K562 (cell line): ENCODE results near the genes KCNK15 and PLTP.

GRCh38 chr20:44706197-44707070, 8.7 kb upstream of the CCN5 start:
- RAMPAGE, long total RNA, result no peak
- RRBS, result no CpG with 5 or more reads among the region's 15 CpGs
PRO-cap:
- standard, result no peak
- CoPRO, capped RNA only, 2 experiments, result no peak in any of the 2 experiments
- CoPRO, capped and uncapped RNA, 2 experiments, result no peak in any of the 2 experiments
- CoPRO, uncapped RNA only, 2 experiments, result no peak in any of the 2 experiments
CAGE:
- cytosol, long polyA plus RNA, result no peak
- long polyA plus RNA, result no peak
- nucleolus, long total RNA, result no peak
- nucleus, long polyA plus RNA, result no peak

GRCh38 chr20:44736777-44737204, 8.9 kb upstream of the KCNK15 start:
- RAMPAGE, long total RNA, result no peak
- RRBS, result no CpG with 5 or more reads among the region's 3 CpGs
PRO-cap:
- standard, result no peak
- CoPRO, capped RNA only, 2 experiments, result no peak in any of the 2 experiments
- CoPRO, capped and uncapped RNA, 2 experiments, result no peak in any of the 2 experiments
- CoPRO, uncapped RNA only, 2 experiments, result no peak in any of the 2 experiments
CAGE:
- cytosol, long polyA plus RNA, result no peak
- long polyA plus RNA, result no peak
- nucleolus, long total RNA, result no peak
- nucleus, long polyA plus RNA, result no peak

DNA sequence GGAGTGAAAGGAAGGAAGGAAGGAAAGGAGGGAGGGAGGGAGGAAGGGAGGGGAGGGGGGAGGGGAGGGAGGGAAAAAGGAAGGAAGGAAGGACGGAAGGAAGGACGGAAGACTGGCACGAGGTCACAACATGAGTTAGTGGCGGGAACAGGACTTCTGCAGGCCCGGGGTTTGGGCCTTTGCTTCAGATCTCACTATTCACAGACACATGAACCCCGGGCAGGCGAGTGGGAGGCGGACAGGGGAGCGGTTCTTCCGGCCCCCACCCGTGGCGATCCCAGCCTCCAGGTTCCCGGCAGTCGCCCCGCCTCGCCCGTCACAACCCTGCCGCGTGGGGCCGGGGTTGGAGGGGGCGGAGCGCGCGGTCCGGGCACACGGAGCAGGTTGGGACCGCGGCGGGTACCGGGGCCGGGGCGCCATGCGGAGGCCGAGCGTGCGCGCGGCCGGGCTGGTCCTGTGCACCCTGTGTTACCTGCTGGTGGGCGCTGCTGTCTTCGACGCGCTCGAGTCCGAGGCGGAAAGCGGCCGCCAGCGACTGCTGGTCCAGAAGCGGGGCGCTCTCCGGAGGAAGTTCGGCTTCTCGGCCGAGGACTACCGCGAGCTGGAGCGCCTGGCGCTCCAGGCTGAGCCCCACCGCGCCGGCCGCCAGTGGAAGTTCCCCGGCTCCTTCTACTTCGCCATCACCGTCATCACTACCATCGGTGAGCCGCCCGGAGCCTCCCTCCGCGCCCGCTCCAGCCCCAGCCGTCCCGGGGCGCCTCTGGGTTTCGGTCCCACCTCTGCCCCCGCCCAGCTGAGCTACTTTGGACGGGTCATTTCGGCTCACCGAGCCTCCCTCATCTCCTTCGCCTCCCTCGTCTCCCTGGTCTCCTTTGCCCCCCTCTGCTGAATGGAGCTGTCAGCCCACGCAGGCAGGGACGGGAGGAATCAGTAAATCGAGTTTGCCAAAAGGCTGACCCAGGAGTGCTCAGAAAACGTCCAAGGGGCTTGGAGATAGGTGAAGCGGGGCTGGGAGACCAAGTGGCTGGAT, at the start of gene KCNK15:
KCNK15 (plus strand) TSS at position 373 of the 1,030 bp plus-strand sequence.
- RAMPAGE, long total RNA, result no peak
- RRBS, result 8% methylated on average over 38 of the region's 87 CpGs
PRO-cap:
- standard, result bidirectional peak, plus-strand start at position 373 of the sequence, minus-strand start at position 291 of the sequence
- CoPRO, capped RNA only, 2 experiments, result no peak in any of the 2 experiments
- CoPRO, capped and uncapped RNA, 2 experiments, result no peak in any of the 2 experiments
- CoPRO, uncapped RNA only, 2 experiments, result no peak in any of the 2 experiments
CAGE:
- cytosol, long polyA plus RNA, result no peak
- long polyA plus RNA, result no peak
- nucleolus, long total RNA, result no peak
- nucleus, long polyA plus RNA, result no peak

GRCh38 chr20:44901375-44901975, 8.4 kb upstream of the PABPC1L start:
- RAMPAGE, long total RNA, result no peak
- RRBS, result no CpG with 5 or more reads among the region's 10 CpGs
PRO-cap:
- standard, result no peak
- CoPRO, capped RNA only, 2 experiments, result no peak in any of the 2 experiments
- CoPRO, capped and uncapped RNA, 2 experiments, result no peak in any of the 2 experiments
- CoPRO, uncapped RNA only, 2 experiments, result peak in 1 of 2 experiments; most common plus-strand start chr20:44901595 (in 1)
CAGE:
- cytosol, long polyA plus RNA, result no peak
- long polyA plus RNA, result no peak
- nucleolus, long total RNA, result no peak
- nucleus, long polyA plus RNA, result no peak

GRCh38 chr20:44910537-44911181, 799 bp downstream of the PABPC1L start:
- RAMPAGE, long total RNA, result no peak
- RRBS, result no CpG with 5 or more reads among the region's 18 CpGs
PRO-cap:
- standard, result bidirectional peak, plus-strand start at chr20:44910953, minus-strand start at chr20:44910846
- CoPRO, capped RNA only, 2 experiments, result peak in 1 of 2 experiments; most common plus-strand start chr20:44910953 (in 1); most common minus-strand start chr20:44910663 (in 1)
- CoPRO, capped and uncapped RNA, 2 experiments, result no peak in any of the 2 experiments
- CoPRO, uncapped RNA only, 2 experiments, result no peak in any of the 2 experiments
CAGE:
- cytosol, long polyA plus RNA, result no peak
- long polyA plus RNA, result no peak
- nucleolus, long total RNA, result no peak
- nucleus, long polyA plus RNA, result no peak

- RAMPAGE, long total RNA, result no peak
- RRBS, result no CpG with 5 or more reads among the region's 7 CpGs
PRO-cap:
- standard, result no peak
- CoPRO, capped RNA only, 2 experiments, result no peak in any of the 2 experiments
- CoPRO, capped and uncapped RNA, 2 experiments, result no peak in any of the 2 experiments
- CoPRO, uncapped RNA only, 2 experiments, result no peak in any of the 2 experiments
CAGE:
- cytosol, long polyA plus RNA, result no peak
- long polyA plus RNA, result no peak
- nucleolus, long total RNA, result no peak
- nucleus, long polyA plus RNA, result no peak
Observed at GRCh38 chr20:44953128-44953738, 7.0 kb downstream of the TOMM34 start.

GRCh38 chr20:44979264-44979749, 13.0 kb downstream of the STK4 start:
- RAMPAGE, long total RNA, result no peak
- RRBS, result no CpG with 5 or more reads among the region's 2 CpGs
PRO-cap:
- standard, result no peak
- CoPRO, capped RNA only, 2 experiments, result no peak in any of the 2 experiments
- CoPRO, capped and uncapped RNA, 2 experiments, result no peak in any of the 2 experiments
- CoPRO, uncapped RNA only, 2 experiments, result no peak in any of the 2 experiments
CAGE:
- cytosol, long polyA plus RNA, result no peak
- long polyA plus RNA, result no peak
- nucleolus, long total RNA, result no peak
- nucleus, long polyA plus RNA, result no peak

DNA sequence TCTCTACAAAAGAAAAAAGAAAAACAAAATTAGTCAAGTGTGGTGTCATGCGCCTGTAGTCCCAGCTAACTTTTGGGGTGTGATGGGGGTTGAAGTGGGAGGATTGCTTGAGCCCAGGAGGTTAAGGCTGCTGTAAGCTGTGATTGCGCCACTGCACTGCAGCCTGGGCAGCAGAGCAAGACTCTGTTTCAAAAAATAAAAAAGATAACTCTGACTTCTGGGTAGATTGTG, 17.0 kb downstream of the STK4 start:
- RAMPAGE, long total RNA, result no peak
- RRBS, result no CpG with 5 or more reads among the region's 2 CpGs
PRO-cap:
- standard, result no peak
- CoPRO, capped RNA only, 2 experiments, result no peak in any of the 2 experiments
- CoPRO, capped and uncapped RNA, 2 experiments, result no peak in any of the 2 experiments
- CoPRO, uncapped RNA only, 2 experiments, result no peak in any of the 2 experiments
CAGE:
- cytosol, long polyA plus RNA, result no peak
- long polyA plus RNA, result no peak
- nucleolus, long total RNA, result no peak
- nucleus, long polyA plus RNA, result no peak

- RAMPAGE, long total RNA, result no peak
- RRBS, result no CpG with 5 or more reads among the region's 7 CpGs
PRO-cap:
- standard, result no peak
- CoPRO, capped RNA only, 2 experiments, result no peak in any of the 2 experiments
- CoPRO, capped and uncapped RNA, 2 experiments, result no peak in any of the 2 experiments
- CoPRO, uncapped RNA only, 2 experiments, result no peak in any of the 2 experiments
CAGE:
- cytosol, long polyA plus RNA, result no peak
- long polyA plus RNA, result no peak
- nucleolus, long total RNA, result no peak
- nucleus, long polyA plus RNA, result no peak
Observed at GRCh38 chr20:45338550-45338842, 9.7 kb downstream of the SDC4 start.

GRCh38 chr20:45344615-45345023, 3.6 kb downstream of the SDC4 start:
- RAMPAGE, long total RNA, result no peak
- RRBS, result no CpG with 5 or more reads among the region's 3 CpGs
PRO-cap:
- standard, result no peak
- CoPRO, capped RNA only, 2 experiments, result no peak in any of the 2 experiments
- CoPRO, capped and uncapped RNA, 2 experiments, result no peak in any of the 2 experiments
- CoPRO, uncapped RNA only, 2 experiments, result no peak in any of the 2 experiments
CAGE:
- cytosol, long polyA plus RNA, result no peak
- long polyA plus RNA, result no peak
- nucleolus, long total RNA, result no peak
- nucleus, long polyA plus RNA, result no peak

- RAMPAGE, long total RNA, result no peak
- RRBS, result no CpG with 5 or more reads among the region's 13 CpGs
PRO-cap:
- standard, result no peak
- CoPRO, capped RNA only, 2 experiments, result no peak in any of the 2 experiments
- CoPRO, capped and uncapped RNA, 2 experiments, result no peak in any of the 2 experiments
- CoPRO, uncapped RNA only, 2 experiments, result no peak in any of the 2 experiments
CAGE:
- cytosol, long polyA plus RNA, result no peak
- long polyA plus RNA, result no peak
- nucleolus, long total RNA, result no peak
- nucleus, long polyA plus RNA, result no peak
Observed at GRCh38 chr20:45366821-45367660, 4.1 kb downstream of the SYS1 start.

DNA sequence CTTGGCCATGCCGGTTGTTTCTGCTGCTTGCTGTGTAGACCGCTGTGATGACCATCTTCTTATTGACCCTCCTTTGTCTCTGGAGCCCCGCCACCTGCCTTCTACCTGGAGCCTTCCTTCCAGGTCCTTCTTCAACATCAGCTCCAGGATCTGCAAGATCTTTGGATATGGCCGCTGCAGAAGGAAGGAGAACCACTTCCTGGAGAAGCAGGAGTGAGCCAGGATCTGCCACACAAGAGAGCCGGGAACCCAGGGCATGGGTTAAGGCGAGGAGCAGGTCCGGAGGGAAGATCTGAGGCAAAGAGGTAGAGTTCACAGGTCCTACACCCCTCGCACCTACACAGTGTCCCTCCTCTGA, 22.1 kb upstream of the WFDC2 start:
- RAMPAGE, long total RNA, result no peak
- RRBS, result 0% methylated on average over 1 of the region's 8 CpGs
PRO-cap:
- standard, result no peak
- CoPRO, capped RNA only, 2 experiments, result no peak in any of the 2 experiments
- CoPRO, capped and uncapped RNA, 2 experiments, result no peak in any of the 2 experiments
- CoPRO, uncapped RNA only, 2 experiments, result no peak in any of the 2 experiments
CAGE:
- cytosol, long polyA plus RNA, result no peak
- long polyA plus RNA, result no peak
- nucleolus, long total RNA, result no peak
- nucleus, long polyA plus RNA, result no peak

GRCh38 chr20:45467516-45467870, 2.1 kb upstream of the WFDC2 start:
- RAMPAGE, long total RNA, result no peak
- RRBS, result no CpG with 5 or more reads among the region's 1 CpG
PRO-cap:
- standard, result no peak
- CoPRO, capped RNA only, 2 experiments, result no peak in any of the 2 experiments
- CoPRO, capped and uncapped RNA, 2 experiments, result no peak in any of the 2 experiments
- CoPRO, uncapped RNA only, 2 experiments, result no peak in any of the 2 experiments
CAGE:
- cytosol, long polyA plus RNA, result no peak
- long polyA plus RNA, result no peak
- nucleolus, long total RNA, result no peak
- nucleus, long polyA plus RNA, result no peak

DNA sequence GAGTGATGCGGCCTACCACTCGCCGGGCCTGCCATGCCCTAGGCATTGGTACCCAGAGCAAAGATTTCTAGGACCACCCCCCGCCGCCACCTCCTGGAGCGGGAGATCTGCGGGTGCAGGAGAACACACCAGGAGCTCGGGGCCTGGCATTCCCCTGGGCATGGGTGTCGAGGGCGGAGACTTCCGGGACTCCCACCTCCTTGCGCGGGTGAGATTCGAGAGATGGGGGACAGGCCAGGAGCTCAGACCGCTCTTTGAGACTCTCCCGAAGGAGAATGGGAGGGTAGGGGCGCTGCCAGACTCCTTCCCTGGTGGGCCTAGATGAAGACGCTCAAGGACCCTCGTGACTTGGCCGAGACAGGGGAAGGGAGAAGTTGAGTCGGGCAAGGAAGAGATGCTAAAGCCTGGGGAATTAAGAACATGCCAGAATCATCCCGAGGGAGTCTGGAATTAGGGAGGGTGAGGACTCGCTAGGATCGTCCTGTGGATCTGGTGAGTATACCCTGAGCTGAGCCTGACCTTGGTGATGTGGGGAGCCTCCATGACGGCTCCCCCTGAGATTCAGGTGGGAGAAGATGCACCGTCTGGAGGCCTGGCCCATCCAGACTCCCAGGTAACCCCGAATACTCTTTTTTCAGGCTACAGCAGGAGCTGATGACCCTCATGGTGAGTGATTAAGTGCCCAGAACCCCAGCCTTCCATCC, 507 bp downstream of the UBE2C start:
- RAMPAGE, long total RNA, result no peak
- RRBS, result 100% methylated on average over 1 of the region's 27 CpGs
PRO-cap:
- standard, result no peak
- CoPRO, capped RNA only, 2 experiments, result no peak in any of the 2 experiments
- CoPRO, capped and uncapped RNA, 2 experiments, result no peak in any of the 2 experiments
- CoPRO, uncapped RNA only, 2 experiments, result no peak in any of the 2 experiments
CAGE:
- cytosol, long polyA plus RNA, result no peak
- long polyA plus RNA, result no peak
- nucleolus, long total RNA, result no peak
- nucleus, long polyA plus RNA, result no peak

GRCh38 chr20:45826079-45827154, 695 bp downstream of the TNNC2 start:
- RAMPAGE, long total RNA, result no peak
- RRBS, result no CpG with 5 or more reads among the region's 9 CpGs
PRO-cap:
- standard, result unidirectional peak, minus-strand start at chr20:45826844
- CoPRO, capped RNA only, 2 experiments, result no peak in any of the 2 experiments
- CoPRO, capped and uncapped RNA, 2 experiments, result no peak in any of the 2 experiments
- CoPRO, uncapped RNA only, 2 experiments, result no peak in any of the 2 experiments
CAGE:
- cytosol, long polyA plus RNA, result no peak
- long polyA plus RNA, result no peak
- nucleolus, long total RNA, result no peak
- nucleus, long polyA plus RNA, result no peak

- RAMPAGE, long total RNA, result no peak
- RRBS, result no CpG with 5 or more reads among the region's 12 CpGs
PRO-cap:
- standard, result bidirectional peak, plus-strand start at chr20:45878546, minus-strand start at chr20:45878450
- CoPRO, capped RNA only, 2 experiments, result no peak in any of the 2 experiments
- CoPRO, capped and uncapped RNA, 2 experiments, result no peak in any of the 2 experiments
- CoPRO, uncapped RNA only, 2 experiments, result no peak in any of the 2 experiments
CAGE:
- cytosol, long polyA plus RNA, result no peak
- long polyA plus RNA, result no peak
- nucleolus, long total RNA, result no peak
- nucleus, long polyA plus RNA, result no peak
Observed at GRCh38 chr20:45878221-45878850, 2.7 kb upstream of the ZSWIM1 start.

GRCh38 chr20:45911529-45912468, at the start of gene PLTP:
Gene PLTP (minus strand): TSS chr20:45912155.
- RAMPAGE, long total RNA, result start-site peak on the minus strand at chr20:45912152-45912235, 42 and 22 reads in 2 replicates
- RRBS, result 68% methylated on average over 19 of the region's 57 CpGs
PRO-cap:
- standard, result bidirectional peak, plus-strand start at chr20:45911862, minus-strand start at chr20:45911672; bidirectional peak, plus-strand start at chr20:45912130, minus-strand start at chr20:45912152; bidirectional peak, plus-strand start at chr20:45912303, minus-strand start at chr20:45912214
- CoPRO, capped RNA only, 2 experiments, result peak in 2 of 2 experiments; most common plus-strand start chr20:45912245 (in 1); most common minus-strand start chr20:45912152 (in 2)
- CoPRO, capped and uncapped RNA, 2 experiments, result peak in 2 of 2 experiments; most common plus-strand start chr20:45912156 (in 1); most common minus-strand start chr20:45912152 (in 2)
- CoPRO, uncapped RNA only, 2 experiments, result no peak in any of the 2 experiments
CAGE:
- cytosol, long polyA plus RNA, result start-site peak on the minus strand at chr20:45912151-45912159, 489 and 199 reads in 2 replicates
- long polyA plus RNA, result no peak
- nucleolus, long total RNA, result no peak
- nucleus, long polyA plus RNA, result start-site peak on the minus strand at chr20:45912053-45912257, 236 and 98 reads in 2 replicates

DNA sequence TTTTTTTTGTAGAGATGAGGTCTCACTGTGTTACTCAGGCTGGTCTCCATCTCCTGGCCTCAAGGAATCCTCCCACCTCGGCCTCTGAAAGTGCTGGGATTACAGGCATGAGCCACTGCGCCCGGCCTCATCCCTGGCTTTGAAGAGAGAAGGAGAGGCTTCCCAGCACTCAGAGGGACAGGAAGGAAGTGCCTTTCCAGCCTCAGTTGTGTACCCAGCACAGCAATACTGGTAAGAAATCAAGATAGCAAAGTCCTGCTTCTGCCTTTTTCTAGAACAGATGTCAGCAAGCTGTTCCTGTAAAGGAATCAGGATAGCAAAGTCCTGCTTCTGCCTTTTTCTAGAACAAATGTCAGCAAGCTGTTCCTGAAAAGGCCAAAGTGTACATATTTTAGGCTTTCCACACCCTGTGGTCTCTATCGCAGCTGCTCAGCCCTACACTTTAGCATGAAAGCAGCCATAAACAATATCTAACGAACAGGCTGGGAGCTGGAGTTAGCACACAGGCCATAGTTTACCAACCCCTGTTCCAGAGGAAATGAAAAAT, 6.3 kb upstream of the PLTP start:
- RAMPAGE, long total RNA, result no peak
- RRBS, result no CpG with 5 or more reads among the region's 5 CpGs
PRO-cap:
- standard, result no peak
- CoPRO, capped RNA only, 2 experiments, result no peak in any of the 2 experiments
- CoPRO, capped and uncapped RNA, 2 experiments, result no peak in any of the 2 experiments
- CoPRO, uncapped RNA only, 2 experiments, result no peak in any of the 2 experiments
CAGE:
- cytosol, long polyA plus RNA, result no peak
- long polyA plus RNA, result no peak
- nucleolus, long total RNA, result no peak
- nucleus, long polyA plus RNA, result no peak